Aortic smooth muscle cell (primary cell): ENCODE measurements around a stretch of chr12.

DNA sequence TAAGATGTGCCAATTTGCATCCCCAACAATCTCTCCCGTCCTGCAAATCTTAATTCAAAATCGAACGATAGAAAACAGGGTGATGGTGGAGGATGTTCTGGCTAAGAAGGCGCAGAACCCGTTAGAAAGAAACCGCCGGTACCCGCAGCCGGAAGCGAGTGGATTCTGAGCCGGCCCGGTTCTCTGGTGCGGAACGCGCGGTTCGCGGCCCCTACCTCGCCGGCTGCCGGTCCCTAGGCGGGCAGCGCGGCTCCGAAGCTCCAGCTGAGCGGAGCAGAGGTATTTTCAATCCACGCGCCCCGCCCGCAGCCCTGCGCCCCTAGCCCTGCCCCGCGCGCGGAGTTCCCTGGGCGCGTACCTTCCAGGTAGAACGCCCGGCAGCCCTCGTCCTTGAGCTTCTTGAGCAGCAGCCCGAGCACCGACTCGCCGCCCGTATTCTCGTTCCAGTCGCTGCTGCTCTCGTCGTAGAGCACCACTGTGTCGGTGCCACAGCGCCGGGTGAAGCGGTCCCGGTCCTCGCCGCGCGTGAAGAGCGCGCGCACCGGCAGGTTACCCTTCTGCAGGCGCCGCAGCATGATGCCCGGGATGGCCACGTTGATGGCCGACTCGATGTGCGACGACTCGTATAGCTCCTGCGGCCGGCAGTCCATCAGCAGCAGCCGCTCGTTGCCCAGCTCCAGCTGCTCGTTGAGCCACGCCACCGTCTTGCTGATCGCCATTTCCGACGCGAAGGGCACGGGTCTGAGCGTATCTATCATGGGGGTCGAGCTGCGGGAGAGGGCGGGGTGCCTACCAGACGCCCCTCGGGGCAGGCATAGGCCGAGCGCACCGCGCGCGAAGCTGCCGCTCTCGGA lies 792 bp downstream of the DUSP6 start:
- RRBS = under 1% methylated on average over 25 of the region's 97 CpGs

DNA sequence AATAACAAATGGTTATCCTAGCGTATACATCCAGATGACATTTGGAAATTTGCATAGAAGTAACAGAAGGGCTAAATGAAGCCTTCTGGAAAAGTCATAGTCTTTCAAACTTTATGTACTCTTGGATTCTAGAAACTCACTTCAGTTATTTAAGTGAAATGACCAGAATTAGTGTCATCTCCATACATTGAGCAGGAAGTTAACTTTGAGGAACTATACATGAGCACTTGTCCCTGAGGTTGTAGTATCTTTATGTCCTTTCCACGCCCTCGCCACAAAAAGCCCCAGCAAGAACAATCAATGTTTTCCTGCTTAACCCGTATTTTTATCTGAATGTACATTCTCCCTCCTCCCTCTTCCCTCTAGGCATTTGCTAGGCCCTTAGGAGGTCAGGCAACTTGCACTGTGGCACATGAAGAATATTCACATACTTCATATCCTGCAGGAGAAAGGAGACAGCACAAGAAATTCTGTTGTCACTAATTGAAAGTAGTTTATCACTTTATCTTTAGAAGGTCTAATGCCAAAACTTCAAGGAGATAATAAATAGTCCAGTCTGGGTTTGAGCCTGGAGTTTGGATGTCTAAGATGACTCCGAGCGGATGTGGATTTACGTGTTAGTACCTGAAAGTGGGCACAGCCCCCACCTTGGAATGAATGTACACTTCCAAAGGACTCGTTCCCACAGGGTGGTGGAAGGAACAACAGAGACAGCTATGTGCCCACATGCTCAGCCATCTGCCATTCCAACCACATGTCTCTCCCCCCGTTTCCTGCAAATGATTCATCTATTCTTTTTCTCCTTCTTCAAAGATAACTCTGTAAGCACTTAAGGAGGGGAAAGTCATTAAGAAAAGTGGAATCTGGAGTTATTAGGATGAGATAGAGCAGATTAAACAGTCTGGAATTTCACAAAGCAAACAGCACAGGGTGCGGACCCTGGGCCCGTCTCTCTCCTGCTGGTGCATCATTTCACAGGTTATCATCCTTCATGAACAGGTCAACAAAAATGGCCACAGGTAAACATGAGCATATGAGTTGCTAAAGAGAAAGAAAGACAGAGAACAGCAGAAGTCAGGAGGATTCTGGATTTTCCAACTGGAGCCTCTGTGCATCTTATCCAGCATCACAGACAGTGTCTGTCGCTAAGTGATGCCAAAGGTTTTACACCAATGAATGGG lies 18.4 kb upstream of the DUSP6 start:
- RRBS = no CpG with 5 or more reads among the region's 12 CpGs

GRCh38 chr12:89544619-89545258 lies 18.9 kb upstream of the POC1B start:
- RRBS = no CpG with 5 or more reads among the region's 6 CpGs

DNA sequence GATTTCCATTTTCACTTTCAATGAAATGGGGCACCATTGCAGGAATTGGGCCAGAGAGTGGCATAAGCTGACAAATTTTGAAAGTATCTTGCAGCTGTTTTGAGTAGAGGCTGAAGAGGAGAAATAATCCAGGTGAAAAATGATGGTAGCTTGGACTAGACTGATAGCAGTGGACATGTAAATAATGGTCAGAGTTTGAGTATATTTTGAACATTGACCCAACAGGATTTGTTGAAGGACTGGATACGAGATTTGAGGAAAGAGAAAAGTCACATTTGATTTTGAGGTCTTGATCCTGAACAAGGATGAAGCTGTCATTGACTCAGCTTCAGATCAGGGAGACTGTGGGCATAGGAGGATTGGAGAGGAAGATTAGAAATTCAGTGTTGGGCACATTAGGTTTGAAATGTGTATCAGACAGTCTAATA lies 22.9 kb upstream of the POC1B start:
- RRBS = no CpG with 5 or more reads among the region's 1 CpG

DNA sequence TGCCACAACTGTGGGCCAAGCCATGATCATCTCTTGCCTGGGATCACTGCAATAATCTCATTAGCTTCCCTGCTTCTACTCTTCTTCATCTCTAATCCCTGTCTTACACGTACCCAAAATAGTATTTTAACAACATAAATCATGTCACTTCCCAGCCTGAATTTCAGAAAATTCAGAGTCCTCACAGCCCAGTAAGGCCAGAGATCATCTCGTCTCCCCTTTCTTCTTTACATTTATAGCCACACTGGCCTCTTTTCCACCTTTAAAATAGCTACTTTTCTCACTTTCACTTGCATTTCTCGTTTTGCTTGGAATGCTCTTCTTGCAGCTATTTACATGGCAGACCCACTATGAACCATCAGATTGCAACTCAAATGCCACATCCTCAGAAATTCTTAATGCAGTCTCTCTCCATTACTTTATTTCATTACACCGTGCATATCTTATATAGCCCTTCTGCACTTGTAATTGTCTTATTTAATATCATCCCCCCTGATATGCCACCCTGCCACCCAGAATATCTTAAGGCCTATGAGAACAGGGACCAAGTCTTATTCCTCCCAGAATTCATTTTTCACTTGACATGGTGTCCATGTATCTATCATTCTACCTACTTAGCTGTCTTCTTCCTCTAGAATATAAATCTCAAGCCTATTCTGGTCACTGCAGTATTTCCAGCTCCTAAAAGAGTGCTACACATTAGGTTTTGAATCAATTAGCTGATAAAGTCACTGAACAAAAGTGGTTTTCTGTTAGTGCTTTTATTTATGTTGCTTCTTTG lies 89.2 kb upstream of the POC1B start:
- RRBS = no CpG with 5 or more reads among the region's 4 CpGs

DNA sequence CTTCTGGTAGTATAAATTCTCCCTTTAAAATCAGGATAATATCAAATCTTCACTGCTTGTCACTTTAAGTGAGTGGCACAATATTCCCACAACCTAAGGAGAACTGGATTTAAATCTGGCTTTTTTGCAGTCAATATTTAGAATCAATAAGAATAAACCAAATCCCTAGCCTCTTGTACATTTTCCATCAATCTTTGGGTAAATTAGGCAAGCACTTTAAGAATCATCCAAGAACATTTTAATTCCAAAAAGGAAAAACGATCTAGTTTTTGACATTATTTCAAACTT lies 17.9 kb downstream of the ATP2B1 start:
- RRBS = no CpG with 5 or more reads among the region's 1 CpG

- RRBS = no CpG with 5 or more reads among the region's 1 CpG
Observed at GRCh38 chr12:89950351-89950837, 241.8 kb upstream of the ATP2B1 start.

DNA sequence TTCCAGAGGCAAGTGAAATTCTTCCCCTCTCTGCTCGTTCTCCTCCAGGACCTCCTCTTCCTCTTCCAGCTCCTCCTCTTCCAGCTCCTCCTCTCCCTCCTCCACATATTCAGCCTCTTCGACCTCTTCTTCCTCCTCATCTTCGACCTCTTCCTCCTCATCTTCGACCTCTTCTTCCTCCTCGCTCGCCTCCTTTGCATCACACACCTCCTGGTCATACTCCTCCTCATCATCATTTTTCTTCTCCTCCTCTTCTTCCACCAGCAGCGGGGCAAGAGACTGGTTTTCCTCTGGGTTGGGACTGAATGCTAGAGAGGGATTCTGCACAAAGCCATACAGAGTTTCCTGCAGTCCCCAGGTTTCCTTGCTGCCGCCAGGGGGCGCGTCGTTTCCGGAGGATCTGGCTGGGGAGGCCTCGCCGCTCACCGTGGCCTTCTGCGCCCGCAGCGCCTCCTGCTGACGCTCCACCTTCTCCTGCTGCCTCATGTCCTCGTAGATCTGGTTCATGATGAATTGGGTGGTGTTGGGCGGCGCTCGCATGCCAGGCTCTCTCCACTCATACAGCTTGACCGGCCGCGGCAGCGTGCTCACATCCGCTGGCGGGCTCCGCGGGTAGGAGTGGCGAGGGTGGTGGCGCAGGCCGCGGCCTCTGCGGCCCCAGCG lies 1.2 kb downstream of the CCER1 start:
- RRBS = no CpG with 5 or more reads among the region's 37 CpGs

DNA sequence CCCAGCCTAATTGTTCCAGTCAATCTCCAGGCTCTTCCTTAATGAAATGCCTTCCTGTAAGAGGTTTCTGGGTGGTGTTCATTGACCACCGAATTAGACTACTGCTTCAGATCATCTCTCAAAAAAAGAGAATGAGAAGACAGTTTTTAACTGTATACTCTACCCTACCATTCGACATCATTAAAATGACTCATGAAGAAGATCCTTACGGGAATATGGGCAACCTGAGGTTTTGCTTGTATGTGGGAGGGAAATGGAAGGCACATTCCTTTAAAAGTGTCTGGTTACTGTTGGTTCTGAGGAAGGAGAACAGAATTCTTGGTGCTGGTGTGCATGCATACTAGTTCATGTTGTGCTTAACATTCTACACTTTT lies 2.1 kb downstream of the LUM start:
- RRBS = no CpG with 5 or more reads among the region's 3 CpGs

DNA sequence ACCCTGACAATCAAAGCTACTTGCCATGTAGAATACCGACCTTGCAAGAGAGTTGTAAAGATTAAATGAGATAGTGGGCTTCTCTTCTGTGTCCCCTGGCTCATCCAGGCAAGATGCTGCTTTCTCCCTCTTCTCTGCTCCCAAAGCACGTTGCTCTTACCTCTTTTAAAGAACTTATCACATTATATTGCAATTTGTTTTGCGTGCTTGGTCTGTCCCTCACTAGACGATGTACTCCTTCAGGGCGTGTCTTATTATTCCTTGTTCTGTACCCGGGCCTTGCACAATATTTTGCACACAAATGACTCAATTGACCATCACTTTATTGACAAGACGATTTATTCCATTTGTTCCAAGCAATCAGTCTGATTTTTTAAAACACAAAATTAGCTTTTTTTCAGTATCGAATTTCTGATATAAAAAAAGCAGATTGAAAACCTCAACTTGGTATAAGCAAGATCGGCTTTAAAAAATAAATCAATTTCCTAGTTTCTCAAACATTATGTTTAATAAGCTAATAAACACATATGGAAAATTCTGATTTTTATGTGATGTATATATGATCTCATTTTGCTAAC lies 3.2 kb downstream of the DCN start:
- RRBS = no CpG with 5 or more reads among the region's 9 CpGs

DNA sequence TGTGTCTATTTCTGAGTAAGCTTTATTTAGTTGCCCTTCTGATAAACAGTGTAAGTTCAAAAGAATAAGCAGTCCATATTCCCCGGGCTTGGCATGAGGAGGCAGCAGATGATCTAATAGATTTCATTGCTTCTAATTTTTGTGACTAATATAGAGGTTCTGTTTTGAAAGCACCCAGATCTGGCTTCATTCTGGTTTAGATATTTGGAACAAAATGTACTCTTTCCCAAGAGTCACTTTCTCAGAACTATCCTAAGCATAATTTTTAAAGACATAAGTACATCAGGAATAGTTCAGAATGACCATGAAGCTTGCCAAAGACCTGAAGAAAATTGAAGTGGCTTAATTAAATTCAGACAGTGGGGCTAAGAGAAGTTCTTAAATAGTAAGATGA lies 290.9 kb downstream of the BTG1 start:
- RRBS = no CpG with 5 or more reads among the region's 1 CpG

DNA sequence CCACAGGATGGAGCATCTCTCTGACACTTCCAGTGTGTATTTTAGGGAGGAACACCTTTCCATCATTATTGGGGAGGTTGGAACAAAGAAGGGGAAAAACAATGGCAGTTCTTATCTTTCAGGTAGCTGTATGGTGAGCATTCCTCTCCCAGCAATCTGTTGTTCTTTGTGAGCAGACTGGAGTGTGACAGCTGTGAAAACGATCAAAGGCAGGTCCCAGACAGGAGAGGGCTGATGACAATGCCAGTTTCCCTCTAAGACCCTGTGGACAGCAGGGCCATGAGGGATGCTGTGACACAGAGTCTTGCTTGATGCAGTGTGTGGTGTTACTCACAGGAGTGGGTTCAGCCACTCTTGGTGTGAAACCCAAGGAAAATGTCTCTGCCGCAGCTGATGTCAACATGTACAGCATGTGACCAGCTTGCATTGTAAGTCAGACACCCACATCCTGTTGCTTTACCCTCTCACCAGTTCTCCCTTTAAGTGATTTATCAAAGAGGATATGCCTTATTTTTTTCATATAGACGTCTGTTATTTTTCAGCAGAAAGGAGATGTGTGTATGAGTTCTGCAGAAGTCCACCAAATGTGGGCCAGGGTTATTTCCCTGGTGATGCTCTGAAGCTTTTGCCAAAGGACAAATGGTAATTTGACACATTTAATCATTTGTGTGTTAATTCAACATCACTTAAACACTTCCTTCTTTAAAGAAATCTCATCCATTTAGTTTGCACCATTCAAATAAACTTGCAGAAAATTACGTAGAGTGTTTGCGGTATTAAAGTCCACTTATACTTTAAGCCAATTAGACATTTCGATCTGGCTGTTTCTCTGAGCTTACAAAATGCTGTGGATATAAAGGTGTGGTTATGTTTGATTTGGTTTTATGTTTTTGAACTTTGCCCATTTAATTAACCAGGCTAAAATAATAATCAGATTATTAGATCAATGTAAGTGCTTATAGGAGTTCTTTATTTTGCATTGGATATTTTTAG lies 268.5 kb downstream of the BTG1 start:
- RRBS = no CpG with 5 or more reads among the region's 6 CpGs

DNA sequence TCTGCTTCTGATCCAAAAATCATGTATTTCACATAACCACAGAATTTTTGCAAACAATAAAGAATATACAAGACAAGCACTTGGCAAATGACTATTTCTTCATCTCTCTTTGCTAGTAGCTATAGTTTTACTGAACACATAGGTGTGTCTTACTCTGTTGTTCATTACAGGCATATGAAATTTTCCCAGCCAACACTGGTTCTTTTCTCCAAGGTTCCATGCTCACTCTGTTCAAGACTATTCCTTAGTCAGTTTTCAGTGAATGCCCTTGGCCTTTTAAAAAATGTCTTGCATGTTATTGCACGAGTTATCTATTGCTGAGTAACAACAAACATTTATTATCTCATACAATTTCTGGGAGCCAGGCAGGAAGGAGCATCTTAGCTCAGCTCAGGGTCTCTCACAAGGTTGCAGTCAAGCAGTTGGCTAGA lies 223.6 kb downstream of the BTG1 start:
- RRBS = no CpG with 5 or more reads among the region's 1 CpG

- RRBS = no CpG with 5 or more reads among the region's 3 CpGs
Observed at GRCh38 chr12:92041670-92042302, 103.9 kb downstream of the BTG1 start.

DNA sequence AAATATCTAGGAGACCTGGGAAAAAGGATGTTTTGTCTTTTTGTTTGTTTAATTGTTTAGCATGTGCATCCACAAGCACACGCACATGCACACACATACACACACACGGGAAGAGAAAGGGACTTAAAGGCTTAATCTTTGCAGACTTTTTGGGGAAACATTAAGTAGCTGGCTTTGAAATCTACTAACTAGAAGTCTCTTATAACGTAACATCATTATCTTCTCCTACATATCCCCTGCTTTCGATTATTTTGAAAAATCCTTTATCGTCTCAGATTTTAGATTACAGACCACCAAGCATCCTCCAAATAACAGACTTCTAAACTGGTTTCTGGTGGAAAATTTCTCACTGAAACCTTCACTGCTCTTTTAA lies 37.5 kb downstream of the BTG1 start:
- RRBS = no CpG with 5 or more reads among the region's 5 CpGs

DNA sequence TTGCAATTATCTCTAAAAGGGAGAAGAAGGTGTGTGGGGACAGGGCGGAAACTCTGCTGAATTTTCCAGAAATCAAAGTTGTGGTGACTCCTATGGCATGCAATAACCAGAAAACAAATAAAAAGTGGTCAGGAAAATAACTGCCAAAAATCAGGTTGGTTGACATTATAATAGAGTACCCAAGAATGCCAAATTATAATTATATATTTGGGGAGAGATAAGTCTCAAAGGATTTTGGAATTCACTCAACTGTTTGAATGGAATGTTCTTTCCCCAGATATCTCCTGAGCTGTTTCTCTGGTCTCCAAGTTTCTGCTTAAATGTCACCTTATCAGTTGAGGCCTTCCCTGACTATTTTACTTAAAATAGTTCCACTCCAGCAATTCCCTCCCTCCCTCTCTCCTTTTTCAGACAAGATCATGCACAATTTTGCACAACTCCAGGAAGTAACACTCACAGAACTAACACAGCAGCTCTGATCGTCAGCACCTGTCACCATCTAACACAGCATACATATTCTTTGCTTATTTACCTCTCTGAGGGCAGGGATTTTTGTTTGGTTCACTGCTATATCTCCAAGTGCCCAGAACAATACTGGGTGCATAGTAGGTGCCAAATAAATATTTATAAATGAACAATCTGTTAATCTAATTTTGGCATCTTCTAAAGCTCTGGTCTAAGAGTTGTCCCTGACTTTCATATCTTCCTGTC lies 12.5 kb downstream of the BTG1 start:
- RRBS = no CpG with 5 or more reads among the region's 2 CpGs

- RRBS = 0% methylated on average over 7 of the region's 55 CpGs
Observed at GRCh38 chr12:92145937-92146927, 586 bp upstream of the BTG1 start.

- RRBS = no CpG with 5 or more reads among the region's 6 CpGs
Observed at GRCh38 chr12:92158771-92159503, 13.3 kb upstream of the BTG1 start.

DNA sequence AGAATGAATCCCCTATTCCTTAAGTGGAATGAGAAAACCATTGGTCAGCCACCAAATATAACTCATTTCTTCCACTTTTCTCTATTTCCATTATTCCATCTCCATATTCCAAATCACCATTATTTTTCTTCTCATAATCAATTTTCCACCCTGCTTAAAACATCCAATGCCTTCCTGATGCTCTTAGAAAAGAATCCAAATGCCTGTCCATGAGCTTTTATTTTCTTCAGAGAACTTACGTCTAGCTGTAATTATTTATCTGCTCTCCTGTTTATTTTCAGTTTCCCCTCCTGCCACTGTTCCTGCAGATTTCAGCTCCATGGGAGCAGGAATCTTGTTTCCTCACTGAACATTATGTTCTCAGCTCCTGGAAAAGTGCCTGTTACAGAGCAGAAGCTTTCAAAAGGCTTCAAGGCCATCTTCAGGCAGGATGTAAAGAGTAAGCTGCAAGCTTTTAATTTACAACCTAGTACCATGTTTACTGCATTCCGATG lies 98.3 kb upstream of the BTG1 start:
- RRBS = no CpG with 5 or more reads among the region's 2 CpGs